Endothelial cell (in vitro differentiated cells): ENCODE measurements around the gene DUXB.

- PRO-cap, result no peak
Measured at GRCh38 chr16:74582982-74583365, 23.9 kb downstream of the GLG1 start.

DNA sequence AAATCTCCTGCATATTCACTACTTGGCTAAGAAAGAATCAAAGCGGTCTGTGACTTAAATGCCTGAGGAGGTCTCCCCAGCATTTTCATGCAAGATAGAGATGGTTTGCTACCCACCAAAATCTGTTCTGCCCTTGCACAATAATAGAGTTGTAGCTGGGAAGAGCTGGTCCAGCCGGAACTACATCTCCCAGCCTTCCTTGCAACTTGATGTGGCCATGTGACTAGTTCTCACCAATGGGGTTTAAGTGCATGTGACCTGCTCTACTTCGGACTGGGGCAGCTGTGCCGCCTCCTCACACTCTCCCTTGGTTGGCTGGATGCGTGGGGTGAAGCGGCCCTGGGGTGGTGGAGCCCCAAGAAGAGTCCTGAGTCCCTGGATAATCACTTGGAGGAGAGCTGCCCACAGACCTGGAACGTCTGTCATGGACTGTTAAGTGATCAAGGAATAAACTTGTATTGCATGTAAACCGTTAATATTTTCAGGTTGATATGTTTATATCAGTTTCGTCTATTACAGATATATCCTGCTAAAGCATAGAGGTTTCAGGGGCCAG, 4.8 kb downstream of the MLKL start:
- PRO-cap, result unidirectional peak, plus-strand start at position 298 of the sequence

GRCh38 chr16:74760202-74760917, 14.3 kb downstream of the FA2H start:
- PRO-cap, result no peak

GRCh38 chr16:74773445-74774033, 1.1 kb downstream of the FA2H start:
- PRO-cap, result no peak

- PRO-cap, result no peak
Measured at GRCh38 chr16:74923783-74924607, 60.9 kb downstream of the WDR59 start.

- PRO-cap, result no peak
Measured at GRCh38 chr16:75054026-75054641, 55.3 kb downstream of the ZNRF1 start.

DNA sequence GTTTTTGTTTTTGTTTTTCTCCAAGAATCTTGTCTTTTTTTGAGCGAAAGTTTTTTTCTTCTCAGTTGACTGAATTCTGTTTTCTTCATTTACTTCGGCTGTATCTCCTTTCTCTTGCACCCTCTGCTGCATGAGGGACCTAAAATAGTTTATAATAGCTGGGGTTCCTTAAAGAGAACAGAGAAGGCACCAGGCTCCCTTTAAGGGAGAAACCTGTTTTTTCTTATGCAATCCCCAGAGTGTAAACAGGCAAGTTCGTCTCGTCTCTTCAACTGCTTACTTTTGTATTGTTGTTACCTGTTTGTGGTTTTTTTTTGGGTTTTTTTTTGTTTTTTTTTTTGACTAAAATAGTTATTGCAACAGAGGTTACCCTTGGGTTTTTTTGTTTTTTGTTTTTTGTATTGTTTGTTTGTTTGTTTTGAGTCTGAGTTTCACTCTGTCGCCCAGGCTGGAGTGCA, 3.6 kb upstream of the LDHD start:
- PRO-cap, result no peak

GRCh38 chr16:75169921-75170497, 21.7 kb downstream of the ZFP1 start:
- PRO-cap, result no peak

- PRO-cap, result no peak
Measured at GRCh38 chr16:75233752-75234186, 15.0 kb downstream of the CTRB1 start.

DNA sequence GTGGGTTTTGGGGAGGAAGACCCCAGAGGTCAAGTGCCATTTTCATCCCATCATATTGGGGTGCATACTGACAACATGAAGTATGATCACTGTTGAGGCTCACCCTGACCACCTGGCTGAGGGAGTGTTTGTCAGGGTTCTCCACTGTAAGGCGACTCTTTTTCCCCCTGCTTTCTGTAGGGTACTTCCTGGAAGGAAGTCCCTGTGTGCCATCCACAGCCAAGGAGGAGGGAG, 18.2 kb upstream of the BCAR1 start:
- PRO-cap, result unidirectional peak, minus-strand start at position 133 of the sequence

DNA sequence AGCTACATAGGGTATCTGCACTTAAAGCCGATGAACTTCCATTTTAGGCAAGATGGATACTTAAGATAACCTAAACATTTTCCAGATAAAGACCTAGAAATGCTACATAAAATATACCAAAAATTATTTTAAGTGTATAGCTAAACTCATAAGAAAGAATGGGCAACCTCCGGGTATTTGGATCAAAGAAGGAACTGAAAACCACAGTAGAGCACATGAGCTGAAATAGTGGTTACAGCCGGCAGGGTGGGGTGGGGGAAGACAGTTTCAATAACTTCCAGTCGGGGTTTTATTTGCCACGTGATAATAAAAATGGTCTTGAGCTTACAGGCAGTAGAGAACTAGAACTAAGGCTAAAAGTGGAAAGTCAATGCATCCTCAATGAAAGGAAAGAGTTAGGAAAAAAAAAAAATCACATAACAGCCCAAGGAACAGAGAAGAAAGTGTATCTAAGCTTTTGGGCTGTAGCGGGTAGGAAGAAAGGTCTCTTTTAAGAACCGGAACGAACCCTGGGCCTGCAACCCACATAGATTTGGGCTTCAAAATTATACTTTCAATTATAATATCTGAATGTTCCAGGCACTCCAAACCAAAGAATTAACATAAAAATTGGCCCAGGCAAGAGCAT, 53.0 kb downstream of the CFDP1 start:
- PRO-cap, result no peak

GRCh38 chr16:75401940-75402813, 31.1 kb downstream of the CFDP1 start:
- PRO-cap, result no peak

DNA sequence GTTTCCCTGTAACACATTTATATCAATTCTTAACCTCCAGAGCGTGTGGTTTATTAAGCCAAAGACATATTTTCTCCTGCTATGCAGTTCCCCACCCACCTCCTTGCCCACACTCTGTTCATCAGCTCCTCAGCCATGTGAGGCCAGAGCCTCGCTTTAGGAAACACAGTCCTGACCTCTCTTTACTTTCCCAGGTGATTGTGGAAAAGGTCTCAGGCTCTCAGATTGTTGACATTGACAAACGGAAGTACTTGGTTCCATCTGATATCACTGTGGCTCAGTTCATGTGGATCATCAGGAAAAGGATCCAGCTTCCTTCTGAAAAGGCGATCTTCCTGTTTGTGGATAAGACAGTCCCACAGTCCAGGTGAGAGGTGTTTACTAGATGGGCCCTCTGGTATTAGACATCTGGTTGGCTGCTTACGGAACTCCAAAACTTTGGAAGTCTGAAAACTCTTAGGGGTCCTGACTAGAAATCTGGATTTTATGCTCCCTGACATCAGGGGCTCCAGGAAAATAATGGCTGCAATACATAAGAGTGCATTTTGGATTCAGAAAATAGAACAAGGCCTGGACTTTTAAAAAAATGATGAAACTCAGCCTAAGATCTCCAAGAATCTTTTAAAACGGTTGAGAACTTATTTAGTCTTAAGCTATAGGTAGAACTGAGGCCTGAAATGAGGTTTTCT, 1.8 kb downstream of the GABARAPL2 start:
- PRO-cap, result bidirectional peak, plus-strand start at position 348 of the sequence, minus-strand start at position 202 of the sequence

DNA sequence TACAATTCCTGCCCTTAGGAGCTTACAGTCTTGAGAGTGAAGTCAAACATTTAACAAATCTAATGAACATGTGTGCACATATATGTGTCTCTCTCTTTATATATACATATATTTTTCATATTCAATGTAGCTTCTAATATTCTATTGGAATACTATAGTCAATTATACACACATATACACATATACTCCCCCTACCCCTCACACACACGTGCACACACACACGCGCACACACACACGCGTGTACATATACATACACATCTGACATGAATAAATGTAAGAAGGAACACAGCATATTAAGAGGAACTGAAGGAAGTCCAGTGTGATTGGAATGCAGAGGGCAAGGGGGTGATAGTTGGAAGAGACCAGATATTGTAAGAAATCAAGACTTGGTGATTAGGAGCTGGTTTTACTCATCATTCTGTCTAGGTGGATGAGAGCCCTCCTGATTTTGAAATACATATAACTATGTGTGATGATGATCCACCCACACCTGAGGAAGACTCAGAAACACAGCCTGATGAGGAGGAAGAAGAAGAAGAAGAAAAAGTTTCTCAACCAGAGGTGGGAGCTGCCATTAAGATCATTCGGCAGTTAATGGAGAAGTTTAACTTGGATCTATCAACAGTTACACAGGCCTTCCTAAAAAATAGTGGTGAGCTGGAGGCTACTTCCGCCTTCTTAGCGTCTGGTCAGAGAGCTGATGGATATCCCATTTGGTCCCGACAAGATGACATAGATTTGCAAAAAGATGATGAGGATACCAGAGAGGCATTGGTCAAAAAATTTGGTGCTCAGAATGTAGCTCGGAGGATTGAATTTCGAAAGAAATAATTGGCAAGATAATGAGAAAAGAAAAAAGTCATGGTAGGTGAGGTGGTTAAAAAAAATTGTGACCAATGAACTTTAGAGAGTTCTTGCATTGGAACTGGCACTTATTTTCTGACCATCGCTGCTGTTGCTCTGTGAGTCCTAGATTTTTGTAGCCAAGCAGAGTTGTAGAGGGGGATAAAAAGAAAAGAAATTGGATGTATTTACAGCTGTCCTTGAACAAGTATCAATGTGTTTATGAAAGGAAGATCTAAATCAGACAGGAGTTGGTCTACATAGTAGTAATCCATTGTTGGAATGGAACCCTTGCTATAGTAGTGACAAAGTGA, 8.6 kb downstream of the TERF2IP start:
- PRO-cap, result no peak

- PRO-cap, result no peak
Measured at GRCh38 chr16:75657639-75658623, 10.4 kb downstream of the TERF2IP start.

DNA sequence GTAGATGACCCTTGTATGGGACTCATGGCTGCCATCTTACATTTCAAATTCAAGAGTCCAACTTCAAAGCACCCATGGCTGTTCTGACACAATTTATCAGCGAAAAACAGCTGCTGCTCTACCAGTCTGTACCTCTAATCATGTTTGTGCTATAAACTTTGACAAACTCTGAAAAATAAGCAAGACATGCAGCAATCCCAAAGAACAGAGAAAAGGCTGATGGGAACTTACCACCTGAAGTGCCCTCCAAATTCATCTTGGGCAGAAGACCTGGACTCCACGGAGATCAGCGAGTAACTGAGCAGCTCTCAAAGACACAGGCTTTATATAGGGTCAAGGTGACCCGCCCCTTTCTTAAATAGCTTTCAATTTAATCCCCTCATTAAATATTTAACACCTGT, at the start of gene DUXB:
Gene DUXB, minus strand, starts transcription at position 299 of the 401 bp plus-strand sequence.
- PRO-cap, result no peak

DNA sequence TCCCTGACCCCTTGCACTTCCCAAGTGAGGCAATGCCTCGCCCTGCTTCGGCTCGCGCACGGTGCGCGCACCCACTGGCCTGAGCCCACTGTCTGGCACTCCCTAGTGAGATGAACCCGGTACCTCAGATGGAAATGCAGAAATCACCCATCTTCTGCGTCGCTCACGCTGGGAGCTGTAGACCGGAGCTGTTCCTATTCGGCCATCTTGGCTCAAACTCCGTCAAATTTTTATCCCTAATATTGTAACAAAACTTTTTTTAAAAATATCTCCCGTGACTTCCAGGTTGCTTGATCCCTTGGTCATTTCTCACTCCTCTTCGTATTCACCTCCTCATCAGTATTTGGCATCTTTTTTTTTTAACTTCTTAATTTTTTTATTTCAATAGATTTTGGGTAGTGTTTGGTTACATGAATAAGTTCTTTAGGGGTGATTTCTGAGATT, 101.5 kb upstream of the CPHXL start:
- PRO-cap, result no peak

DNA sequence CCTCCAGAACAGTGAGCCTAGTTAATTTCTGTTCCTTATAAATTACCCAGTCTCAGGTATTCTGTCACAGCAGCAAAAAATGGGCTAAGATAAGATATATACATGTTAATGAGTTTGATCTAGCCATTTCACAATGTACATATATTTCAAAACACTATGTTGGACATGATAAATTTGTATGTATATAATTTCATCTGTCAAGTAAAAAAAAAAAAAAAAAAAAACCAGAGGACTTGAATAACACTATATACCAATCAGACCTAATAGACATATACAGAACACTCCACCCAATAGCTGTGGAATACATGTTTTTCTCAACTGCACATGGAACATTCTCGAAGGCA, 8.6 kb upstream of the CNTNAP4 start:
- PRO-cap, result no peak

GRCh38 chr16:76900302-76900677, 290.7 kb upstream of the MON1B start:
- PRO-cap, result no peak

- PRO-cap, result unidirectional peak, minus-strand start at chr16:78178262
Measured at GRCh38 chr16:78177869-78178528, 78.5 kb downstream of the WWOX start.